ENCODE measurements around the genes CETN3 and POU5F2.

GRCh38 chr5:88829779-88830124 lies 53.2 kb downstream of the MEF2C start:
- RRBS: no CpG with 5 or more reads among the region's 3 CpGs

DNA sequence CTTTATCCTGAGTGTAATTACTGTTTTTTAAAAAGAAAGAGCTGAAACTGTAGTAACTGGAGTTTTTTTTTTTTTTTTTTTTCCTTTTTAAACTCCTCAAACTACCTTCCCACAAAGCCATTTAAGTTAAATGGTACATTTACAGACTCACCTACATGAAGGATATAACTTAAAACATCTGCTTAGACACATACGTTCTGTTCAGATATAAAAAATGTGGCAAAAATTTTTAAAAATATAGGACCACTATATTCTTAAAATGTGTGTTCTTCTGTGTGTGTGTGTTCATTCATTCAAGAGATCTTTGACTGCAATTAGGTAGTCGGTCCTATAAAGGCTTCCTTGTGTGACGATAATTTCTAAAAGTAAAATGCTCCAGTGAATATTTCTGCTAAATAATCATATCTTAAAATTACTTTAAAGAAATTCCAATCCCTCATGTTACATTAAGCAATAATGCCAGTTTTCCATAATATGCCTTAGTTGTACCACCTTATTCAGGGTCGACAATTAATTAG lies 6.9 kb downstream of the MEF2C start:
- RRBS: no CpG with 5 or more reads among the region's 4 CpGs

DNA sequence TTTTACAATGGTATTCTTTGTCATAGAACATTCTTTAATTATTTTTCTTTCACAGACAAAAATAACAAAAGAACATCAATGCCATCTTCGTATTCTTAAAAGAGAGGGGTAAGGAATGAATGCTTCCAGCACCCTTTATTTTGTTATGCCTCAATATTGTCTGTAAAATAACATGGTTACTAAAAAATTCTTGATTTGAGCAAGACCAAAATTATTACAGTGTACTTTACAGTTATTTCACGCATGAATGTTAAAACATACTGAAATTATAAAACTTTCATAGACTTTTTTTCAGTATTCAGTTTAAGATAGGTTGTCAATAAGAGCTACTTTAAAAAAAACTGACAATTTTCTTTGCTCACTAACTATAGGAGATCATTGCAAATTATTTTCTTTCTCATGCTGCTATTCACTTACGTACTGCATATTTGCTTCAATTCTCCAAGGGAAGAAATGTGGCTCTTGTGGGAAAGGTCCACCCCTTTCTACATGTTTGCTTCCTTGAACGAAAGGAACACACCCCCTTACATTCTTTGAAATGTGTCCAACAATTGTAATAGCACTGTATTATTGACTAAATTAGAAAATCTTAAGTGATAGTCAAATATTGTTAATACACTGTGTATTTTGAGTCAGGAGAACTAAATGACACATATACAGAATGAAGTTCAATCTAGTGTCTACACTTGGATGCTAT lies 5.3 kb downstream of the MEF2C start:
- RRBS: no CpG with 5 or more reads among the region's 4 CpGs

GRCh38 chr5:90208028-90209231 lies 201.1 kb downstream of the CETN3 start:
- RRBS: no CpG with 5 or more reads among the region's 33 CpGs

- RRBS: 0% methylated on average over 2 of the region's 39 CpGs
These were observed at the start of gene CETN3 for GRCh38 chr5:90408946-90409884. CETN3 (minus strand) TSS chr5:90409756.

- RRBS: no CpG with 5 or more reads among the region's 5 CpGs
These were observed 83.8 kb downstream of the ADGRV1 start for GRCh38 chr5:90642432-90642835.

GRCh38 chr5:90643980-90644694 lies 85.5 kb downstream of the ADGRV1 start:
- RRBS: no CpG with 5 or more reads among the region's 7 CpGs

DNA sequence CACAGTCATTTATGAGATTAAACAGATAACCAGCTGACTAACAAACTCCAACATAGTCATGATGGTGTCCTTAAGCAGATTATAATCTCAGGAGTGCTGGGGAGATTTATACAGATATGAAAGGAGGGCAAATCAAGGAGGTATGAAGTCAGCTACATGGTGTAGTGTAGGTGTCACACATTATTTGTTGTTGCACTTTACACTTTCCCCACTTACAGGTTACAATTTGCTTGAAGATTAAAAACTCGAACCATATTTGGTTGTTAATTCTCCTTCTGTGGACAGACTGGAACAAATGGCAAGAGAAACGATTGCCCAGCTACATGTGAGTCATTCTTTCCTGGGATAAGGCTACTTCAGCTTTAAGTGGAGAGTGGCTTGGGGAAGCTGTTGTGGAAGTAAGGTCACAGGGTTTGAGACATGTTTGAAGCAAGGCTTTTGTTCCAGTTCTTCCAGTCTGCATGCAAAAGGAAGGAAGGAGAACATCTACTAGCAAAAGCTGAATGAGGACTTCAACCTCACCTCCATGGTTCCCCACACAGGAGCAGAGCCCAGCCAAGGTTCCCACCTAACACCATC lies 320.1 kb downstream of the ADGRV1 start:
- RRBS: no CpG with 5 or more reads among the region's 2 CpGs

DNA sequence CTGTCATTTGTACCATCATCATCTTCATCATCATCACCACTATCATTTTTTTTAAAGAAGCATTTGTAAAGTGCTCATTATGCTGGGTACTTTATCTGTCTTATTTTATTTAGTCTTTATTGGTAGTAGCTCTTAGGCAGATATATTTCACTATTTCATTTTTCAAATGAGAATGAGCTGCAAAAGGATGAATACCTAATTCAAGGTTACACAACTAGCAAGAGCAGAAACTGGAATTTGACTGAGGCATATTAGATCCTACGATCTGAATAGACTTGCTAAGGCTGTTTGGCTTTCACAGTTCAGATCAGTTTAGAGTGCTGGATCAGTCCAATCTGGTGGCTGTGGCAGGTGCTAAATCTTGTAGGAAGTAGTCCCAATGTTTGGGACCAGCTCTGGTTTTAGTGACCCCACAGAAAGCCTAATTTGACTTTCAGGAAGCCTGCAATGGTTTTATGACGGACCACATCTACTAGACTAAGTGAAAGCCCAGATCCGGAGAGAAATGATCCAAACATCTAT lies 359.3 kb downstream of the ADGRV1 start:
- RRBS: no CpG with 5 or more reads among the region's 3 CpGs

- RRBS: no CpG with 5 or more reads among the region's 5 CpGs
These were observed 236.9 kb downstream of the ARRDC3 start for GRCh38 chr5:91146089-91146714.

- RRBS: no CpG with 5 or more reads among the region's 2 CpGs
These were observed 188.3 kb downstream of the ARRDC3 start for GRCh38 chr5:91194838-91195175.

DNA sequence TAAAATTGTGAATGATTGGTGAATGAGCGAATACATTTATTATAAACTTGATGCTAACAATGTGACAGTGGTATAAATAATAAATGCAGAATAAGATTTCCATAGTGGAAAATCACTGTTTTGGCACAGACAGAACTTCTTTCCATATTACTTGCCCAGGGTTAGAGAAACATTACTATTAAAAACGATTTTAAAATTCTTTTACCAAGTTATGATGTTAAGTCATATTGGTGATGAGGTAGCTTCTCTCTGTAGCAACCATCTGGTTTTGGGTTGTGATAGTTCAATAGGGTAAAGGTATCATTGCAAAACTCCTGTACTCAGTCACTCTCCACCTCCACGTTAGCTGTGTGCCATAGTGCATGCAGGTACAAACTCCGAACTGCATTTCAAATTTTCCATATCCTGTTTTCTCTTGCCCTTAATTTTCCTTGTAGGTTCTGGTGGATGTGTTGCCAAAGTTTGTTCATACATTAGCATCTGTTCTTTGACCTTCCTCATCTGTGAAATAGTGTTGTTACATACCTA lies 53.0 kb upstream of the ARRDC3 start:
- RRBS: no CpG with 5 or more reads among the region's 4 CpGs

GRCh38 chr5:92662039-92662309 lies 921.0 kb upstream of the NR2F1 start:
- RRBS: no CpG with 5 or more reads among the region's 1 CpG

- RRBS: no CpG with 5 or more reads among the region's 2 CpGs
These were observed 160.8 kb upstream of the NR2F1 start for GRCh38 chr5:93422280-93422539.

- RRBS: no CpG with 5 or more reads among the region's 15 CpGs
These were observed 18.6 kb downstream of the NR2F1 start for GRCh38 chr5:93601369-93602265.

DNA sequence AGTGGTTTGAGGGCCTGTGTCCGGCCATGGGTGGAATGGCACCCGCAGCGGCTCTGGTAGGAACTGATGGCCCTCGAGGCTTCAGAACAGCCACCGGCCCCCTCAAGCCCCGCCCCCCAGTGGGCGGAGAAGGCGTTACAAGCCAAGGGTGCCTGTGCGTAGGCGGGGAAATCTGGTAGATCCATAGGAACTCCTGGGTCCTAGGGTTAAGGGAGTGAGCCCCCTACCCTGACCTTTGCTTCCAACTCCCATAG lies at the start of gene POU5F2:
Gene POU5F2 (minus strand): TSS at position 65 of the 254 bp plus-strand sequence.
- RRBS: 100% methylated on average over 2 of the region's 10 CpGs

GRCh38 chr5:94568806-94569233 lies 49.6 kb downstream of the KIAA0825 start:
- RRBS: no CpG with 5 or more reads among the region's 6 CpGs

- RRBS: no CpG with 5 or more reads among the region's 1 CpG
These were observed 208.0 kb downstream of the MCTP1 start for GRCh38 chr5:95076808-95077311.

- RRBS: no CpG with 5 or more reads among the region's 2 CpGs
These were observed 4.3 kb downstream of the SKIC3 start for GRCh38 chr5:95550523-95550734.

- RRBS: no CpG with 5 or more reads among the region's 4 CpGs
These were observed 15.5 kb downstream of the SPATA9 start for GRCh38 chr5:95666988-95667917.